AG08470 (cell line): ENCODE data around the gene KIAA1614.

DNA sequence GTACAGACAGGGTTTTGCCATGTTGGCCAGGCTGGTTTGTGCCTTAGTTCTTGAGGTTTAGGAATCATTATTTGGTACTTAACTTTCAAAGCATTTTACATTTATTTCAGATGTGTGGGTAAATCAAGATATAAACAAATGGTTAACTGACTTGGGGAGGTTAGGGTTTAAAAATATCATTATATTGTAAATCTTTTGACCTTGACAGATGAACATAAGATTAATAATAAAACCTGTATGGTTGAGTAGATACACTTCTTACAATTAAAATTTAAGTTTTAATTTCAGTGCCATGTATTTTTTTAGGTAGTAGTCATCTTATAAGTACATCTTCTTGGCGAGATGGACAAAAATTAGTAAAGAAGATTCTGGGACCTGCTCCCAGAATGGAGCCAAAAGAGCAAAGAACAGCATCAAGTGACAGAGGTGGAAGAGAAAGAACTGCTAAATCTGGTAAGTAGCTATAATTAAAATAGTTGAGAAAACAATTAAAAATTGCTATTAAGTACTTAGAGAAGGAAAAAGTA, 57.1 kb downstream of the CEP350 start:
- RRBS = no CpG with 5 or more reads among the region's 1 CpG

- RRBS = no CpG with 5 or more reads among the region's 5 CpGs
These were observed 92.7 kb upstream of the QSOX1 start for GRCh38 chr1:180061808-180062574.

DNA sequence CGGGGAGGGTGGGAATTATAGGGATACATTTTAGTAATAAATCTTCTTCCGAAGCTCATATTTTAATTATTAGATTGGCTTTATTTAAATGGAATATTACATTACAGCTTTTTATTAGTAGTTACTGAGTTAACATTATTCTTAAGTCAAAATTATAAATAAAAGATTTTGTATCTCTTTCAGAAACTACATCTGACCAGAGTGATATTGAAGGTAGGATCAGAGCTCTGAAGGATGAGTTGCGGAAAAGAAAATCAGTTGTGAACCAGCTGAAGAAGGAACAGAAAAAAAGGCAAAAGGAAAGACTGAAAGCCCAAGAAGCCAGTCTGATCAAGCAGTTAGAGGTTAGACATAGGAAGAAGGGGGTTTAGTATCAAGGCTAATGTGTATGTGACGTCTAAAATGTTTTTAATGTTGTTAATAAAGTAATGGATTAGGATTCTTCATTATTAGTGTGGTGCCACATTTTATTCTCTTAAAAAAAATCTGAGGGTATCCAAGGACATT, 70.8 kb upstream of the QSOX1 start:
- RRBS = no CpG with 5 or more reads among the region's 4 CpGs

DNA sequence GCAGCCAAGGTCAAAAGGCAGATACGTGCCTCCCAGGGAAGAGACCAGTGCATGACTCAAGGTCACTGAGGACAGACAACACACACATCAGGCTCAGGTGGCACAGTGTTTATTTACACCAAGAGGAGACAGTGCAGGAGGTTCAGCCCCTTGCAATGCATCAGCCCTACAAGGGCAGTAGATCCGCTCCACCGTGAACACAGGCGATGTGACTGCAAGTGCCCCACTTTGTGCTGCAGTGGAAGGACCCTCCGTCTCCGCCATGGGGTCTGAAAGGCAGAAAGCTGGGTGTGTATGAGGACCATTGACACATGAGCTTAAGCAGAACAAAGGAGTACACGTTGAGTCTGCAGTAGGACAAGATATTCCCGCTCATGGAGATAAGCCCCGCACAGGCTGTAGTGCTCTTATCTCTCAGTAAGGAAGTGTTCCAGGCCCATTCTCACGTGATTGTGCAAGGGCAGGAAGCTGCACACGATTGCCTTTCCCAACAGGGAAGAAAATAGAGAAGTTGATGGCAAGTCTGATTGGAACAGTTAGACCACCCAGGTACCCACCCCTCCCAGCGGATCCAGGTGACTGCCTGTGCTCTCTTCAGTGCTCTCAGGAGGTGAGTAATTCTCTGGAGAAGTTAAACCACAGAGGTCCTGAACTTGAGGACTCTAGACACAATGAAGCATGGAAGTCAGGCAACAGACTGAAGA, 37.5 kb upstream of the QSOX1 start:
- RRBS = no CpG with 5 or more reads among the region's 12 CpGs

- RRBS = 93% methylated on average over 4 of the region's 11 CpGs
These were observed 14.3 kb downstream of the QSOX1 start for GRCh38 chr1:180168755-180169507.

GRCh38 chr1:180196017-180196845, 33.8 kb upstream of the LHX4 start:
- RRBS = 89% methylated on average over 7 of the region's 23 CpGs

DNA sequence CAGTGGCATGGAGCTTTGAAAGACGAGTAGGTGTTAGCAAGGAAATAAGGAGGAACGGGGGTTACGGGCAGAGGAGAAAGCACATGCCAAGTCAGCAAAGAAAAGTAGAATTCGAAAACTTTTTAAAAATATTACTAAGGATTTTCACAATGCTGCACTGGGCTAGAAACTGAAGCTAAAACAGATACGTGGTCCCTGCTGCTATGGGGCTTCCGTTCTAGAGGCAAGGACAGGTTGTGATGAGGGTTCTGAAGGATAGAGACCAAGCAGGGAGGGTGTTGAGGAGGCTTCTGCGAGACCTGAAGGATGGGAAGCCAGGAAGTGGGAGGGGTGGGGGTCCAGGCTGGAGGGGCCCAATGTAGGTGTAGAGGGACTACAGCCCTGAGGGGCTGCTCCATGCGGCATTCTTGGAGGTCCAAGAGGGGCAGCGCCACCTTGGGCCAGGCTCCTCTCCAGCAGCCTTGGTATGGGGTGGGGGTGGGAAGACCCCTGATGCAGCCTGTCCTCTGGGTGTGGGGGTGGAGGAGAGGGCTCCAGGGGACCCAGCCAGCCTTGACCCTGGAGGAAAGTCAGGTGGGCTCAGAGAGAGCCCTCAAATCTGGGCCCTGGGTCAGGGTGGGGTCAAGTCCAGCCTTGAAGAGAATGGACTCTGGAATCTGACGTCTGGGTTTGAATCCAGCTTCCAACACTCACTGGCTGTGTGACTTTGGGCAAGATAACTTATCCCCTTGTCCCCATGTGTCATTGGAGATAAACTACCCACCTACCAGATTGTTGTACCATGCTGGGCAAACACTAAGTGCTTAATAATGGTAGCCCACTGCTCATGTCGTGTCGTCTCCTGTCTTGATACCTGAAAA, 30.4 kb upstream of the LHX4 start:
- RRBS = no CpG with 5 or more reads among the region's 12 CpGs

DNA sequence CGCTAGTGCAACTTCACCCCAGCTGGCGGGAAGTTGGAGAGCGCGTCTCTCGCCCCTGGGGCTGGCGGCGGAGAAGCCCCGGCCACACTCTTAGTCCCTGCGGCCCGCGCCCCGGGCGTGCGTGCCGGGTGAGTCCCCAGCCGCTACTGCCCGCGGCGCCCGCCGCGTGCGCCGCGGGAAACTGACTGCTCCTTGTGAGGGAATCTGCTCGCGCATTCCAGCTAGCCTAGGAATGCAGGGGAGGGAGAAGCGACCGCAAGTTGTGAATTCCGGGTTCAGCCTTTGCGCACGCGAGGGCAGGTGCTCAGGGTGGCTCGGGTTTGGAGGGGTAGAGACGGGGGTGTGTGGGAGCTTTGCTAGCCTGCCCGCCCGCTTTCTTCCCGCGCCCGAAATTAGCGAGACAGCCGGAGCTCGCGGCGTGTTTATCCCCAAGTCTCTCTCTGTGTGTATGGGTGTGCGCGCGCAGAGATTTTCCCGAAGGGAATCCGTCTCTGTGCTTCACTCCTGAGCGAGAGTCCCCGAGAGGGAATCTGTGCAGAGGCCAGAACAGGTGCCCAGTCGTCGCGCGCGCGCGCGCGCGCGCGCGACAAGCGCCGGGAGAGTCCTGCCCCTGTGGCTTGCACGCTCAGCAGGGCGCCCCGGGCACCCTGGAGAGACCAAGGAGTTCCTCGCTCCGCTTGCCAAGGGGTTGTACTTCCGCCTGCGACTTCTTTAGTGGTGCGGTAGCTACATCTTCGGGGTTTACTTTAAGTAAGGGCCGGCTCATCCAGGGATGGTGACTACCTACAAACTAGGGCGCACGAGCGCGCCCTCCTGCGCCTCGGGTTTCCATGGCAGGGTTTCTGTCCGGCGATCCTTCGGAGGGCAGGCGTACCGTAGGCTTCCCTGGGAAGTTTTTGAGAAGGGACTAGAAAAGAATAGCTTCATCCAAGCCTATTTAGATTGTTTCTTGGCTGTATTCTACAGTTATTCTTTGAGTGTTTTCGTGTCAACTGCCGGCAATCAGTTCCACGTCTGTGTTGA, 1.2 kb downstream of the LHX4 start:
- RRBS = 4% methylated on average over 13 of the region's 91 CpGs

DNA sequence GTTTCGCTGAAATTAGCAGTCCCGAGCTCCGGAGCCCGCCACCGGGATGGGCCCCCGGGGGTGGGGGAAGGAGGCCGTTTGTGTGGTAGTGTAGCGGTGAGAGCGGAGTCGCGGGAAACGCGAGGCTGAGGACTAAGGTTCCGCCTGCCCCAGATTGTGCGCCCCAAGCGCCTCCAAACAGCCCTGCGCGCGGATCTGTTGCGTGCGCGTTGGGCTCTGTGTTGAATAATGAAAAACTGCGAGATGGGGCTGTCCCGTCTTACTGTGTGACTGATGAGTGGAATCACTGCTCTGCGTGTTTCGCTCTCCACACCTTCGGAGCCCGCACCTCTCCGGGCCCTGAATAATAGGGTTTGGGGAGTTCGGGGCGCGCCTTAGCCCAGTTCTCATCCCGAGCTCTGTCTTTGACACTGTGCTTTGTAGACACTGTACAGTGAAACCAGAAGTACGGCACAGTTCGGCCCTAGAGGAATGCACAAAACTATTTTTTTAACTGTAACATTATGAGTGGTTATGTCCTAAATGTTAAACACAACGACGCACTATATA, 468 bp upstream of the ACBD6 start:
- RRBS = under 1% methylated on average over 3 of the region's 37 CpGs

- RRBS = no CpG with 5 or more reads among the region's 8 CpGs
These were observed 13.6 kb upstream of the ACBD6 start for GRCh38 chr1:180515709-180516585.

- RRBS = no CpG with 5 or more reads among the region's 4 CpGs
These were observed 40.2 kb upstream of the ACBD6 start for GRCh38 chr1:180542602-180542934.

DNA sequence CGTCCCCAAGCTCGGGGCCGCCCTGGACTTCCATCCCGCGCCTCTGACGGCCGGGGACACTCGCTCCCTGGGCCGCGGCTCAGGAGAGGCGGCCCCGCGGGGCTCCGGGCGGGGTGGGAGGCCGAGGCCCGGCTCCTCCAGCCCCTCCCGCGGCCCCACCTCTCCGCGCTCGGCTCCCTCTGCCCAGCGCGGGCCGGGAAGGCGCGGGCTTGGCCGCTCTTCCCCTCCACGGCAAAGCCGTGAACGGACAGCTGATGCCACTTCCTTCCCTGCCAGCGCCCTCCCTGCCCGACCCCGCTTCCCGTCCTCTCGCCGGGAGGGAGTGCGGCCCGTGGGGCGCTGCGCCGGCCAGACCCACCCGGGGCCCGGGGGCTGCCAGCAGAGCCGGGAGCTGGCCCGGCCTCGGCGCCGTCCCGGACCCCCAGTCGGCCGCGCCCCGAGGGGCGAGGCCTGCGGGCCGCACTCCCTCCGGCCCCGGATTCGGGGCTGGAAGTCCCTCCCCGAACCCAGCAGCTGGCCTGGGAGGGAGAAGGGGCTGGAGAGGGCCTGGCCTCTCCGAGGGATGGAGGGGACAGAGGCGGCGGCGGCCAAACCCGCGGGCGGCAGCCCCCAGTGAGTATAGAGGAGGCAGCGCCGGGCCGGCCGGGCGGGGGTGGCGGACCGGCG, at the start of gene KIAA1614:
TSS of gene KIAA1614 (plus strand) at position 216 of the 666 bp plus-strand sequence.
- RRBS = 7% methylated on average over 33 of the region's 76 CpGs

GRCh38 chr1:180940629-180941164, 28.0 kb downstream of the KIAA1614 start:
- RRBS = 75% methylated on average over 4 of the region's 10 CpGs

GRCh38 chr1:181094671-181095793, 6.5 kb downstream of the IER5 start:
- RRBS = no CpG with 5 or more reads among the region's 12 CpGs

DNA sequence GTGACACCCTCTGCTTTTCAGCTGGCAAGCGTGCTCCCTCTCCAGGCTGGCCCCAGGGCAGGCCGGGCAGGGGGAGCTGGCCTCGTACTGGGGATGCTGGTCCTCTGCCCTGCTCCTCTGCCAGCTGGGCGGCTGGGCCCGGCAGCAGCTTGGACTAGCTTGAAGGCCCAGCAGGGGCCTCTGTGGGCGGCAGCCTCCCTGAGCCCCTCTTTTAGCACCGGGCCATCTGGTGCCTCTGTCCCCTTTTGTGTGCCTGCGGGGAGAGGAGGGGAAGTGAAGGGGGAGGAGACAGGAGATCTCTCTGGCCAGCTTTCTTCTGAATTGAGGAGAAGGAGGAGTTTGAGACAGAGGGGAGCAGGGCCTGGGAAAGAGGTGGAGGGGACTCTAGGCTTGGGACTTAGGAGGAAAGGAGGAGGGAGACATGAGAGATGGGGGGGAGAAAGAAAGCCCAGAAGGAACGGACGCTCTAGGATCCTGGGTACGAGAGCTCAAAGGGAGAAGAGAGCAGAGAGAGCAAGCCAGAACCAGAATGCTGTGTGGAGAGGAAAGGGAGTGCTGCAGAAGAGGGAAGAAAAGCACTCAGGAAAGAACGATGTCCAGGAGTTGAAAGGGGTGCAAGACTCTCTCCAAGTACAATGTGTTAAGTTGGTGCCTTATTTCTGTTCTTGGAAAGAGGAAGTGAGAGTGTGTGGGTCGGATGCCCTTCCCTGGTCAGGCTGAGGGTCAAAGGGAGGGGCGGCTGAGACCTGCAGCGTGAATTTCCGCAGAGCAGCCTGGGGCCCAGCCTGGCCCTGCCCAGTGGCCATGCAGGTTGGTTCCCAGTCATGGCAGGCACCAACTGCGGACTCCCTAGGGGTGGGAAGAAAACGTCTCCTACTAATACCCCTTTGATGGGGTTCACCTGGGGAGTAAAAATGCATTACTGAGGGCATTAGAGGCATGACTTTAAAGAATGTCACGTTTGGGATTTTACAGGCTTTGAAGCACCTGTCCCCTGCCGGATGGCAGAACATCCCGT, 40.4 kb downstream of the IER5 start:
- RRBS = 32% methylated on average over 6 of the region's 21 CpGs

DNA sequence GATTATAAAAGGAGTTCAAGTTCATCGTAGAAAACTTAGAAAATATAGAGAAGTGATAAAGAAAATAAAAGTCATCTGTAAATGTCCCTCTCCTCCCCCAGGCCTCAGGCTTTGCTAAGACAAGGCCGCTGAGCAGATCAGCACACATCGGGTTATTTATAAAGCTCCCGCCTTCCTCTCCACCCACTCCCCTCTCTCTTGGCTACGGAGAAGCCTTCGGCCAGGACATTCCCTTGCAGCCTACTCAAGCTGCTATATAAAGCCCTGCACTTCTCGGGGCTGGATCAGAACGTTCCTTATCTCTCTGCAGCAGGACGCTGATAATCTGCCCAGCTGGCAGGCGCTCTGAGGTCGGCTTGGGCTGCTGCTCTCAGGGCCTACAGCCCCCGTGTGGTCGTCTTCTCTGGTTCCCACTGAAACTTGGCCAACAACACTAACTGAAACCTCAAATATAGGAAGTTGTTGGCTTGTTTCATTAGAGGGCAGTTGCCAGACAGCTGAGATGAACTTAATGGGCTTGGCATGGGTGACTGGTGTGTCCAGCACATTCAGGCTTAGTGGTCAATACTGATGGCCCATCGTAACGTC, 64.4 kb downstream of the IER5 start:
- RRBS = no CpG with 5 or more reads among the region's 15 CpGs

GRCh38 chr1:181161306-181161867, 72.9 kb downstream of the IER5 start:
- RRBS = 49% methylated on average over 3 of the region's 12 CpGs

DNA sequence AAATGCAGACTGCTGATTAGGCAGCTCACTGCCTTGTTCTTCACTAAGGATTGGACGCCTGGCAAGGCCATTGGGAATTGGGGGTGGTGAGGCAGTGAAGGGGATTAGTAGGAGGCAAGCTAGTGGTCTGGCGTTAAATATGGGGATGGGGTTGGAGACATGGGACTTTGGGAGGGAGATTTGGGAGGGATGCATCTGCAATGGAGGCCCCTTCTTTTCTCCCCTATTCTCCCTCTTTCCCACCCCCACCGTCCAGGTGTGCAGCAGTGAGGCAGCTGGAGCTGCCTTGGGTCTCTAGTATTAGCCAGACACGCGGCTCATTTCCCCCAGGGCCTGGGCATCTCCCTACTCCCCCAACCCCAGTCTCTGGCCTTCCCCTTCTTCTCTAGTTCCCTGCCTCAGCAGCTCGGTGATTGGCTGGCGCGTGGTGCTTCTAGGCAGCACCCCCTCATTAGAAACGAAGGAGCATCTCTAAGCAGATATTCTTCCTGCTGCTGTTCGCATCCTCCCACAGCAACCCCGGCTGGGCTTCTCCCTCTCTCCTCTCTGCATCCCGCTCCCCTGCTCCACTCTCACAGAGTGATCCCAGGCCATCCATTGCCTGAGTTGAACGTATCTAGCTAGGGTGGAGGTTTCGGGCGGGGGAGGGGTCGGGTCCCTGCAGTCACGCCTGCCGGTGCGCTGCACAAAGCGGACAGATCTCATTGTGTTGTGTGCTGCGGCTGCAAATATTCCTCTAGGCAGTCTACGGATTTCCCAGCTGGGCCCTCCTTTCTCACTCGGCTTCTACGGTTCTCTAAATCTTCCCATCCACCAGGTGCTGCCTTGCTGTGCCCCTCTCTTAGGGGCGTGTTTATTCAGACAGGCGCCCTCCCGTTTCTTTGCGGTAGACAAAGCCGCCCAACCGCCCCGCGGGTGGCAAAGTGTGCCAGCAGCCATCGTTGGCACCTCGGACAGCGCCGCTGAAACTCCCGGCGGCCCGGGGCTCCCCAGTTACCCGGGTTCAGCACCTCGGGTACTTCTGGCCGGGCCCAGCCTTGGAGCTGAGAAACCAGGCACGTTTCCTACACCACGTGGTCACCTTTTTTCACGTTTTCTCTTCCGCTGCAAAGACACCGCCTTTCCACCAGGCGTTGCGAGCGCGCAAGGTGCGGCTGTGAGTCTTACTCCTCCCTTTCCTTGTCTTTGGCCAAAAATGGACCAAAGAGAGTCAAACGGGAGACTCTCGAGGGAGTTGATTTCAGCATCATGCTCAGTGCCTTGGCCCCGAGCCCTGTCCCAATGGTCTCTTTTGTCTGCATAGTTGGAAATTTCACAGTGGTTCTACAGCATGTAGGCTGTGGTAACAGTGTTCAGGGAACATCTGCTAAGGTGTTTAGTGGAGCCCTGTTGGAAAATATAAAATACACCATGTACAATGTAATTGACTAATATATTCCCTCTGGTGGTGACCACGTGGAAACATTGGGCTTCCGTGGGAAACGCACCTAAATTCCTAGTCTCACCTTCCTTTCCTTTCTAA, 2.2 kb downstream of the CACNA1E start:
- RRBS = no CpG with 5 or more reads among the region's 58 CpGs

GRCh38 chr1:182163549-182164199, 102.2 kb upstream of the ZNF648 start:
- RRBS = no CpG with 5 or more reads among the region's 7 CpGs

DNA sequence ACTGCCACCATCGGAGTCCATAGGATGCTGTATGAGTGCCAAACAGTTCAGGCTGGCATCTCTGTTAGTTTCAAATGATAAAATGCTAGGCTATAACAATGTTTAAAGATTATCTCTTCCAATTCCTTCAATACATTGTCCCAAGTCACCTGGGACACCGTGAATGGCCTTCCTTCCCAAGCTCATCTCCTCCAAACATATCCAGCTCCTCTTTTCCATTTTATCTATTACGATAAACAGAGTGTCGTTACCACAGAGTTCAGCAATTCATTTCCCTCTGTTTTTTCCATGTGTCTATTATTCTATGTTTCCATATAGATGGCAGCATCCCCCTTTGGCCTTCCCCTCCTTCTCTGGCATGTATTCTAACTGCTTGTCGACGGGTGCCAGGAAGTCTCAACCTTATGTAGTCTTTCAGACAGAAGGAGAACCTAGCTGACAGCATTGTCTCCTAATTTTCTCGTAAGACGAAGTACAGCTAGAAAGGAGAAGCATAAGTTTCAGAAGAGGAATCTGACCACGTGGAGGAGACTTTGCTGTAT, 109.1 kb upstream of the ZNF648 start:
- RRBS = no CpG with 5 or more reads among the region's 9 CpGs